Karpas-422 (cell line): ENCODE results near the genes TBX15, HAO2 and PHGDH.

GRCh38 chr1:117615496-117616017 lies 9.7 kb downstream of the TENT5C start:
- PRO-cap = no peak
- RAMPAGE, long total RNA = no peak

- PRO-cap = no peak
- RAMPAGE, long total RNA = no peak
These were observed 55.1 kb downstream of the TENT5C start for GRCh38 chr1:117660811-117661571.

- PRO-cap = no peak
- RAMPAGE, long total RNA = no peak
These were observed 70.2 kb downstream of the TENT5C start for GRCh38 chr1:117676028-117676455.

GRCh38 chr1:117680226-117680580 lies 74.4 kb downstream of the TENT5C start:
- PRO-cap = no peak
- RAMPAGE, long total RNA = no peak

GRCh38 chr1:117686428-117686814 lies 80.6 kb downstream of the TENT5C start:
- PRO-cap = no peak
- RAMPAGE, long total RNA = no peak

DNA sequence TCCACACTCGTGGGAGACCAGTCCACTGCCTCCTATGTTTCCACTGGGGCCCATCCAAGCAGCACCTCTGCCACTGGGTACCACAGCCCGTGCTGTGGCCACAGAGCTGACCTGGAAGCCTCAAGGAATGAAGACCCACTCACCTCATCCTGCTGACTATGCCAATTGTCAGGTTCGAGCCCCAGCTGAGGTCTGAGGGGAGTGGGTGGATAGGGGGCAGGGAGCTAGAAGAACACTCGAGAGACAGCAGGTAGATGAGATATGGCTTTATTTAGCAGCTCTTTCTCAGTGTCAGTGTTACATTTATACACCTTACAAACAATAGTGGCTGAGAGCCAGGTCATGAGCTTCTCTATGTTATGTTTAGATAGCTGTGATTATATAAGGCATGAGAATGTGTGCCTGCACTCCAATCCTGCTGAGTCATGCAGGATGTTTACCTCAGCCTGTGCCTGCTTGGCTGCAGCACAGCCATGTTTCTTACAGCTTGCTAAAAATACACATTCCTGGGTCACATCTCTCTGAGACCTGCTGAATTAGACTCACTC lies 107.8 kb downstream of the GDAP2 start:
- PRO-cap = no peak
- RAMPAGE, long total RNA = no peak

GRCh38 chr1:117873776-117874587 lies 55.4 kb downstream of the GDAP2 start:
- PRO-cap = no peak
- RAMPAGE, long total RNA = no peak

GRCh38 chr1:117899024-117899400 lies 30.4 kb downstream of the GDAP2 start:
- PRO-cap = no peak
- RAMPAGE, long total RNA = no peak

DNA sequence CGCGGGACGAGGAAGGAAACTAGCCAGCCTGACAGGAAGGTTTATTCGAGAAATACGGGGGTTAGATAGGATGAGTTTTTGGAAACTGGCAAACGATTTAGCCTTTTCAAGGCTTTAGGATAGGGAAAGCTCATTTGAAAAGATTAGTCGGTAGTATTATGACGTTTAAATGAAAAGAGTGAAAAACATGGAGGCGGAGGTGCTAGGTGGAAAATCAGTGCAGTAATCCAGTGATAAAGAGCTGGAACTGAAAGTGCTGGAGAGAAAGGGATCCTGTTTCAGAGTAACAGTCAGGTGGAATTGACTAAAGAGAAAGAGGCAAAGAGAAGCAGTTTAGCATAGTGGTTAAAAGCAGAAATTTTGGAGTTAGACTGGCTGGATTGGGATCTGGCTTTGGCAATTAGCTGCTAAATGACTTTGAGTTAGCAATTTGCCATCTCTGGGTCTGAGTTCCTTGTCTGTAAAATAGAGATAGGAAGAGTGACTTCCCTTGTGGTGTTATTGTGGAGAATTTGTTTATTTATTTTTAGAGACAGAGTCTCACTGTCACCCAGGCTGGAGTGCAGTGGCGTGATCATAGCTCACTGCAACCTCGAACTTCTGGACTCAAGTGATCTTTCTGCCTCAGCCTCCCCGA lies 1.0 kb downstream of the WDR3 start:
- PRO-cap = unidirectional peak, minus-strand start at position 467 of the sequence
- RAMPAGE, long total RNA = no peak

GRCh38 chr1:118852212-118852411 lies 136.0 kb downstream of the TBX15 start:
- PRO-cap = no peak
- RAMPAGE, long total RNA = no peak

GRCh38 chr1:118983615-118984245 lies 4.4 kb downstream of the TBX15 start:
- PRO-cap = no peak
- RAMPAGE, long total RNA = no peak

GRCh38 chr1:118986272-118987033 lies 1.7 kb downstream of the TBX15 start:
- PRO-cap = no peak
- RAMPAGE, long total RNA = no peak

- PRO-cap = no peak
- RAMPAGE, long total RNA = no peak
These were observed at the start of gene TBX15 for GRCh38 chr1:118987337-118988523. TSS of gene TBX15 (minus strand) at chr1:118988343.

GRCh38 chr1:119368638-119368915 lies at the start of gene HAO2:
TSS of gene HAO2 (plus strand) at chr1:119368785.
- PRO-cap = no peak
- RAMPAGE, long total RNA = no peak

GRCh38 chr1:119711606-119712182 lies at the start of gene PHGDH:
TSS of gene PHGDH (plus strand) at chr1:119711934.
- PRO-cap = unidirectional peak, plus-strand start at chr1:119711884
- RAMPAGE, long total RNA = no peak

GRCh38 chr1:119732379-119733223 lies 20.9 kb downstream of the PHGDH start:
- PRO-cap = no peak
- RAMPAGE, long total RNA = no peak

GRCh38 chr1:119748708-119749260 lies 19.9 kb downstream of the HMGCS2 start:
- PRO-cap = no peak
- RAMPAGE, long total RNA = no peak

- PRO-cap = no peak
- RAMPAGE, long total RNA = no peak
These were observed 9.7 kb upstream of the HMGCS2 start for GRCh38 chr1:119778401-119778782.

GRCh38 chr1:120340504-120341230 lies 74.2 kb upstream of the NBPF8 start:
- PRO-cap = no peak
- RAMPAGE, long total RNA = no peak

- PRO-cap = no peak
- RAMPAGE, long total RNA = no peak
These were observed 51.2 kb downstream of the NBPF8 start for GRCh38 chr1:120465949-120466455.